Upper lobe of left lung (tissue), 5 donors: Measurements from ENCODE around the genes ZIC5, CCDC168 and DAOA.

GRCh38 chr13:99301895-99302333, 5.3 kb downstream of the GPR183 start:
- PRO-cap, 2 experiments, result no peak in any of the 2 experiments
- RAMPAGE, long total RNA, 4 experiments, result no peak in any of the 4 experiments

DNA sequence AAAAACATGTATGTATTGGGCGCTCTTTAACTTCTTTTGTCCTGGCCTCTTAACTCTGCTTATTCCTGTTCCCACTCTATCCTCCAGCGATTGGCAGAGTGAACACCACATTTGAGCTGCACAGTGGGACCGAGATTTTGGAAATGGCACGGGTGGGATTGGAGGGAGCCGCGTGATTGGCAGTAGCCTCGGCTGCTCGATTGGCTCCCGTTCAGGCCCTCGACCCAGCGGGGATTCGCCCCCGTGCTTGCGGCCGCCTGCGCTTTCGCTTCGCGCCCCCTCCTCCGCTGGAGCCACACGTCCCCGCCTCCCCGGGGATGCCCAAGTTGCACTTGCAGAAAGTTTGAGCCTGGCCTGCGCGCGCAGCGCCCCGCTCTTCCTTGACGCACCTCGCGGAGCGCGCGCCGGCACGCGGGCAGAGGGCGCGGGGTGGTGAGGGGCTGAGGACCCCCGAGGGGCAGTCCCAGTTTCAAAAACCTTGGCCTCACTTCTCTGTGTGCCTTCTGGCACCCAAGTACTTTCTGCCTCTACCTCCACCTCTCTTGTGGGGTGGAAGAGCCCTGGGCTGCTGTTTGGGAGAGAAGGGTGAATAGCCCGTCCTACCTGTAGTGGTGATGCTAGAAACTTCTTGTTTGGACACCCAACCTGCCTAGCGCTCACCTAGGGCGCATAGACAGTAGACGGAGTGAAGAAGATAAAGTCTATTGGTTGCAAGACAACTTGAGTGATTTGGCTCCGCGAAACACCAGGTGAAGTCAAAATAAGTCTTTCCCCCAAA, at the start of gene ZIC5:
Gene ZIC5 (minus strand): TSS at position 100 of the 778 bp plus-strand sequence.
- PRO-cap, 2 experiments, result no peak in any of the 2 experiments
- RAMPAGE, long total RNA, 4 experiments, result no peak in any of the 4 experiments

DNA sequence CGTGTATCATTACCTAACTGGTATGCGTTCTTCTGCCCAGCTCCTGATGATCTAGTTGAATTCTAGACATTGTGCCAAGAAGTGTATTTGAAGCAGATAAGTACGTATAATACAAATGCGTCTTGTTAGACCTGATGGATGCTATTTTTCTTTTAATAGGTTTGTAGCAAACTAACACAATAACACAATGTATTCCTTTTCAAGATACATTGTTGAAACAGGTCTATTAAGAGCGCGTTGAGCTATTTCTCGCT, 14.6 kb downstream of the ZIC2 start:
- PRO-cap, 2 experiments, result no peak in any of the 2 experiments
- RAMPAGE, long total RNA, 4 experiments, result no peak in any of the 4 experiments

DNA sequence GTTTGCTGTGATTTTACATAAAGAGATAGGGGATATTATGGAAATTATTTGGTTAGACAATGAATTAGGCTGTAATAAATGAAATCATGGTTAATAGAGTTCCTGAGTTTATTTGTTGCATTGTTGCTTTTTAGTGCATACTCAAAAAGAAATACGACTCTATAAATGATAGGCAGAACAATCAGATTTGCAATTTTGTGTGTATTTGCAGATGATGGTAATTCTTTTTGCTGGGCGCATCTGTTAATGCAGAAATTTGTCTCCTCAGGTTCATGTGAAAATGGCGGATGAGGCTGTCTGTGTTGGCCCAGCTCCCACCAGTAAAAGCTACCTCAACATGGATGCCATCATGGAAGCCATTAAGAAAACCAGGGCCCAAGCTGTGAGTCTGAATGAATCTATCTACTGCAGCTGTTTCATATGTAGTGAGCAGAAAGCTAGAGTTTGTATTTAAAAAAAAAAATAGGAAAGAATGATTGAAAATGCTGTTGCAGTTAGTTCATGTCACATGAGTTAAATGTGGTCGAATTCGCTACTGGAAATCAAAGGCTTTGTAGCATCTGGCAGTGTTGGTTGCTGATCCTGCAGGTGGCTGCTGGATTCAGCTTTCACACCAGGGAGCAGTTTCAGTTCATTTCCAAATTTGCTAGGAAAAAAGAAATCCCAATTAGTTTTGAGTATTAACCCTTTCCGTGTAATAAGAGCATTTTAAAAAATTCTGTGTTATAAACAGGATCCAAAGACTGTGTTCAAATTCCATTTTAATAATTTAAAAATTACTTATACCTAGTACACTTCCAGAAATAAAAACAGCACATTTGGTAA, 66.0 kb downstream of the PCCA start:
- PRO-cap, 2 experiments, result no peak in any of the 2 experiments
- RAMPAGE, long total RNA, 4 experiments, result no peak in any of the 4 experiments

- PRO-cap, 2 experiments, result no peak in any of the 2 experiments
- RAMPAGE, long total RNA, 4 experiments, result start-site peak on the plus strand in 2 of 4 experiments, at chr13:100482023-100482216 at its widest, 10 to 16 reads per replicate
These were observed 106.6 kb downstream of the GGACT start for GRCh38 chr13:100481964-100482360.

DNA sequence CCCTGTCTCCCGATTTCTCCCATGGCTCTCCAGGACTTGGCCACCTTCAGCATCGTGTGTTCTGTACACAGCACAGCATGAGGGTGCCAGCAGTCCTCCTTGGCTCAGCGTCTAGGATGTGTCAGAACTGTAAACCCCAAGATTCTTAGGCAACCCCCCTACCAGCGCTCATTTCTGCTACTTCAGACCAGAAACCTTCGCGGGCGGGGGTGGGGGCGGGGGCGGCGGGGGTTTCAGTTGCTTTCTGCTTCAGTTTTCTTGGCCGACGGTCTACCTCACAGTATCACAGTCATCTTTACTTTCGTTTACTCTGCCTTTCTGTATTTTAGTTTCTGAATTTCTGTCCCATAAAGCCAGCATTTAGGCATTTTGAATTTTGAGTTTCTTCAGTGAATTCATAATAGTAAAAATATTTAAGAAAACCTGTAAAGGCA, 82.4 kb downstream of the GGACT start:
- PRO-cap, 2 experiments, result no peak in any of the 2 experiments
- RAMPAGE, long total RNA, 4 experiments, result no peak in any of the 4 experiments

DNA sequence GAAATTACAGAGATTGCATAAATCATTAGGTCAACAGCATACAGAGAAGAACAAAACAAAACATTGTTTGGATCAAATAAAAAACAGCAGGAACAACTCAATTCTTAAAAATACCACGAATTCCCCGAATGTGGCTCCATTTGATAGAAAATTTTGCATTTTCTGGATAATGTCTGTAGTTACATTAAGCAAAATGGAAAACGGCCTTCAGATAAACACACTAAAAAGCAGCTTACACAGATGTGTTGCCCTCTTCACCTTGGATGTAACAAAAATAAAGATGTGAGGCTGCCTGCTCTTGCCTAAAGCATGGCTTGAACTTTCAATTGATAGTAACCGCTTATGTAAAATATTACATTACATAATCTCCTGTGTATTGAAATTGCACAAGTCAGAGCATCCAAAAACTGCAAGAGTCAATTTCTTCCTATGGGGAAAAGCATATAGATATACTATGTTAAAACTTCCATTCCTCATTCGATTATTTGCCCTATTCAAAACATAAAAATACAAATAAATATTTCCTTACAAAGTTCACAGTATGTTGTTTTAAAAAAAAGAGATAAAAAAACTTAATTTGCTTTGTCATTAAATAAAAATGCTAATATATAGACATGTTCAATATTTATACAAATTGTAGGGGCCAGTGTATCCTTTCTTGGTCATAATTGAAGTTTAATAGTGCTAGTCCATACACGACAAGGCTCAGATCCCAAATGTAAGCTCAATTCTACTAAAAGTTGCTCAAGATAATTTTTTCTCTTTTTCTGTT, 15.6 kb upstream of the GGACT start:
- PRO-cap, 2 experiments, result no peak in any of the 2 experiments
- RAMPAGE, long total RNA, 4 experiments, result no peak in any of the 4 experiments

DNA sequence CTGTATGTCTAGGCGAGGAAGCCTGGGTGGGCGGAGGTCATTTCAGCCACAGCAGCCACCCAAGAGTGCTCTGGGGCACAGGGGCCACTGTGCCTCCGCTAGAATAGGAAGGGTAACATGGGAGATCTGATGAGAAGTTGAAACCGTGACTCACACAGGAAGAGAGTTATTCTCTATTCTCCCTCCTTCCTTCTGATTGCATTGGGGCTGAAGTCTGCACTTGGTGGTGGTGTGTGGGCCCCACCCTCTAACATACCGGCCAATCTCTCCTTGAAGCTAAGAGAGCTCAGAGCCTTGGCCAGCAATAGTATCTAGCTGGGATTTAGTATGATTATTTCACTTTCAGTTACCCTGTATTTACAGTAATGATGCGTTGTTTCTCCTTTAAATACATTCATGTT, 20.3 kb upstream of the GGACT start:
- PRO-cap, 2 experiments, result no peak in any of the 2 experiments
- RAMPAGE, long total RNA, 4 experiments, result no peak in any of the 4 experiments

- PRO-cap, 2 experiments, result no peak in any of the 2 experiments
- RAMPAGE, long total RNA, 4 experiments, result no peak in any of the 4 experiments
These were observed 955 bp upstream of the TMTC4 start for GRCh38 chr13:100675554-100675945.

DNA sequence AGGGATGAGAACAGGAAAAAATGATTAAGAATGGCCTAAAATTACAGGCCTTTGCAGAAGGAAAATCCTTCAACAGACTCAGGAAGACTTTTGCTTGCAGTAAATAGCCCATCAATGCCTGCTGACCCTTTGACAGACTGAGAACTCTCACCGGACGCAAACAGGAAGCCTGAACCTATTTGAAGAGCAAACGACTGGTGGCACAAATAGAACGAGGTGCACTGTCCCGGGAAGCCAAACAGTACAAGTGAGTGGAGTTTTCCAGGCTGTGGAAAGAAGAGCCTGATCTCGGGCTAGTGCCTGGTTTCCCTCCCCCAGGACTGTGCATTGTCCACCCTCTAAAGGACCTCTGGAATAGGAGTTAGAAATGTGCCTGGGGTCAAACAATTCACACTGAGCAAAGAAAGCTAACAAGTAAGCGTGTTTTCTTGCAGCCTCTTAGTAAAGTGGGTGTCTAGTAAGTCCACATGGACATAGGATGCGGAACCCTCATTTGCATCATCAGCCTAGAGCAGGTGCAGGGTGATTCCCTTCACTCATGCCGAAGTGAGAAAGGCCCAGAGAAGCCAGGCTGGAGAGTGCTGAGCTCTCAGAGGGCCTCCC, 319.7 kb upstream of the FGF14 start:
- PRO-cap, 2 experiments, result no peak in any of the 2 experiments
- RAMPAGE, long total RNA, 4 experiments, result no peak in any of the 4 experiments

DNA sequence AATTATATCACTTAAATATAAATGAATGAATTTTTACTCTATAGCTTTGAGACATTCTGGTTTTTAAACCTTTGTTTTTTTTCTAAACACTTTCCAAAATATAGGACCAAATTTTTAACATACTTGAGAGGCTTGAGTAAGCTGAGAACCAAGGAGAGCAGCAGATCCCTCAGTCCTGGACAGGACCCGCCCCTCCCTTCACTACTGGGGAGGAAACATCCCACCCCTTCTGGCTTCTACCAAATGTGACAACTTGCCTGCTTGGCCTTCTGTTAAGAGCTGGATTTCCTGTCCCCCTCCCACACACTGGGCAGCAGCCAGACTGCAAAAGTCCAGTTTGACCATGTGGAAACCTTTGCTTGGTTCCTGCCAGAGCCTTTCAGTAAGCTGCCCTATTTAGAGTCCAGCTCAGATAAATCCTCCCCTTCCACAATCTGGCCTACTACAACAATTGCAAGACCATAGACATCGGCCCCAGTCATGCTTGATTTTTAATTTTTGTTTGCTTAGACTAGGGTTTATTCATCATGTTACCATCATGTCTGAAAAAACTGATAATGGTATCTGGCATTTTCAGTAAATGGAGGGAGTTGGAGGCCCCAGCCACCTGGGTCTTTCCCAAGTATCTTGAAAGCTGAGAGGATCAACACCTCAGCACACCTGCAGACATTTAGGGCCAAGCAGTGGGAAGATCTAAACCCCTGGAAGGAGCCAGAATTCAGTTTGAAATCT, 279.1 kb upstream of the TPP2 start:
- PRO-cap, 2 experiments, result no peak in any of the 2 experiments
- RAMPAGE, long total RNA, 4 experiments, result no peak in any of the 4 experiments

- PRO-cap, 2 experiments, result no peak in any of the 2 experiments
- RAMPAGE, long total RNA, 4 experiments, result no peak in any of the 4 experiments
These were observed 202.0 kb upstream of the TPP2 start for GRCh38 chr13:102394719-102395268.

DNA sequence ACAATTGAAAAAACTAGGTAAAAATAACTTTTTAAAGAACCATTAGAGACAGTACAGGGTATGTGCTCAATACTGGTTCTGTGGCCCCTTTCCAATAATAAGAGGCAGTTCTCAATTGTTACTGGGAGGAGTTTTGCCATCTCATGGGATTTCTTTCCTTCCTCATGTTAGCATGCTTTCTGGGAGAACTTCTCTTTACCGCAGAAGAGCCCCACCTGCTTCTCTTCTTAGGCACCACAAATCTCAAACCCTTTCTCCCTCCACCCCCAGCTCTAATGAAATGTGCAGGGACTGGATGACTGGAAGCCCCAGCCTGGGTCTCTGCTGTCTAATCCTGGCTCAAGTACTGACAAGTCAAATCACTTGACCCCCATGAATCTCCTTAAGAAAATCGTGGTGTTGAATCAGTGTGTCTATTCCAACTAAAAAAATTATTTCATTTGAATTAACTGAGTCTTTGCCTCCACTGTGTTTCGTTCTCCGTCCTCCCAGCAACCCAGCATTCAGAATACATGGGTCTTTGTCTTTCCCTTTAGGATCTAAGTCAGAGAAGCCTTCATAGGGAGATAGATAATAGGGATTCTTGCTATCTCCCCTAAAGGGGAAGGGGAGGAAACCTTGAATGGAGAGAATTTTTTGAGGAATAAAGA, 14.5 kb downstream of the METTL21C start:
- PRO-cap, 2 experiments, result no peak in any of the 2 experiments
- RAMPAGE, long total RNA, 4 experiments, result no peak in any of the 4 experiments

- PRO-cap, 2 experiments, result no peak in any of the 2 experiments
- RAMPAGE, long total RNA, 4 experiments, result no peak in any of the 4 experiments
These were observed at the start of gene CCDC168 for GRCh38 chr13:102758849-102759223. Gene CCDC168 (minus strand): TSS chr13:102759072.

DNA sequence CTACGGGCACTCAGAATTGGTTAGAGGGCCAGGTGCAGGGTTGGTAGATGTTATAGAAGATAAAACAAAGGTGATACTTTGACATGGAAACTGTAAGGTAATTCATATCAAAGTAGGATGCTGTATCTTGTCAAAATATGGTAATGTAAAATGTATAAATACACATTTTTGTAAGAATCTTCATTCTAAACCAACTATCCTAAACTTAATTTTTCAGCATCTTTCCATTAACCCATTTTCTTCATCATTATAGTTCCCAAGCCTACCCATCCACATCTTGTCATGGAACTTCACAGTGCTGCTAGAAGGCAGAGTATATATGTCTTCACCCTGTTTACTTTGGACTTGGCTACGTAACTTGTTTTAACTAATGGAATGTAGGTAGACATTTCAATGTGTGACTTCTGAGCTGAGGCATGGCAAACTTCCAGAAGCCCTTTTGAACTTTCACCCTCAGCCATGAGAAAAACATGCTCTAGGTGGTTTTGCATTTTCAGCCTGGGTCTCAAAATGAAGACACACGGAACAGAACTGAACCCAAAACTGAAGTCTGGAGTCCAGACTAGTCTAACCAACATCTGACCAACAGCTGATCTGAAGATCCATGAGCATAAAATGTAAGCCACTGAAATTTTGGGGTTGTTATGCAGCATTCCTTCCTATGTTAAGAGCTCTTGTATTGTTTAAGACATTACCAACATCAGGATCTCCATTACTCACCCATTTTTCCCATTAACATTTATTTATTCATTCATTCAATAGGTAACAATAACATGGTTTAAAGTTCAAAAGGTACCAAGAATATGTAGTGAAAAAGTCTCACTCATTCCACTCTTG, 3.1 kb downstream of the TEX30 start:
- PRO-cap, 2 experiments, result no peak in any of the 2 experiments
- RAMPAGE, long total RNA, 4 experiments, result no peak in any of the 4 experiments

DNA sequence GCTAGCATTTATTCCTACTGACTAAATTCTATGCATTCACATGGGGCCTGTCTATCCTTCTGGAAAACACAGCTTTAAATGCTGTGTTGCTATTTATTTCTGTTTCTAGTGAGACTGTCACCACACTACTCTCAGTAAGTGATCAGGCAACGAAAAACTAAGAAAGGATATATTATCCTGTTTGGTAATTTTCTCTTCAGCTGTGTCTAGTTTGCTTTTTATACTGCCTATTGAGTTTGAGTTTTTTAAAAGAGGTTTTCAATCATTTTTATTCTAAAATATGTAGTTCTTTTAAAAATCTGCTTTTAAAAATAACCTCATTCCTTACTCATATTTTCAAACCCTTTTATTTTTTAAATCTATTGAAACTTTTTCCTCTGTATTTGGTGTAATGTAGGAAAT, 22.3 kb upstream of the ERCC5 start:
- PRO-cap, 2 experiments, result no peak in any of the 2 experiments
- RAMPAGE, long total RNA, 4 experiments, result no peak in any of the 4 experiments

DNA sequence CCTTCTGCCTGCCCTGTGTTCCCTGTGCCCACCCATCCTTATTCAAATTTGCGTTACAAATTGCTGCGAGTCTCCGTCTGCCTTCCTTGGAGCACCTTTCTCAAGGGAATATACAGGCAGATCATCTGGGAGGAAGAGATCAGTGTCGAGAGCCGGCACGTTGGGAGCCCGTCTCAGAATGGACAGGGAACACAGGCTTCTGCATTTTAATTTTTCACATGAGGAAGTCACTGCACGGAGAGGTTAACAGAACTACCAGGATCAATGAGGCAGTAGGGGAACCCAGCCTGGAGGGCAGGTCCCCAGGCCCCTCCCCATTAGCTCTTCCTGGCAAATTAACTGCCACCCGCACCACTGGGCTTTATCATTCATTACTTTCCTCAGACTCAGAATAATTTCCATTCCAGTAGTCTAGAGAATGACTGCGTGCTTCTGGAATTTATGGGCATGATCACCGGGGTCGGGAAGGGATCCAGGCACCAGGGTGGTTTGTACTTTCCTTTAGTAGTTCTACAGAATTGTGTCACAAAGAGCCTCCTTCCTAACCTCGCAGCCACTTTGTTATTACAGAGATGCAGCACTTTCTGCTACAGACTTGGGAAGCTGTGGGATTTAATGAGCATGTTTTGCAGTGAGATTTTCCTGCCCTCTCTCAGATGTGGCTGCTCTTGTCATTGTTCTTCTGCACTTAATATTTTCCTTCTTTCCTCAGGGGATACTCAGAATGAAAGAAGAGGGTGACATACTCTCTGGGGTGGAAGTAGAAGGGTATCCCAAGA, 284.8 kb upstream of the SLC10A2 start:
- PRO-cap, 2 experiments, result no peak in any of the 2 experiments
- RAMPAGE, long total RNA, 4 experiments, result no peak in any of the 4 experiments

GRCh38 chr13:105465800-105466298, at the start of gene DAOA:
Gene DAOA (plus strand): TSS chr13:105466045.
- PRO-cap, 2 experiments, result no peak in any of the 2 experiments
- RAMPAGE, long total RNA, 4 experiments, result no peak in any of the 4 experiments

GRCh38 chr13:105979240-105980090, 513.6 kb downstream of the DAOA start:
- PRO-cap, 2 experiments, result no peak in any of the 2 experiments
- RAMPAGE, long total RNA, 4 experiments, result no peak in any of the 4 experiments

GRCh38 chr13:106154054-106154574, 381.3 kb downstream of the EFNB2 start:
- PRO-cap, 2 experiments, result no peak in any of the 2 experiments
- RAMPAGE, long total RNA, 4 experiments, result no peak in any of the 4 experiments